AG10803 (cell line): ENCODE results near the genes FAHD2B, ANKRD36 and ACTR1B.

DNA sequence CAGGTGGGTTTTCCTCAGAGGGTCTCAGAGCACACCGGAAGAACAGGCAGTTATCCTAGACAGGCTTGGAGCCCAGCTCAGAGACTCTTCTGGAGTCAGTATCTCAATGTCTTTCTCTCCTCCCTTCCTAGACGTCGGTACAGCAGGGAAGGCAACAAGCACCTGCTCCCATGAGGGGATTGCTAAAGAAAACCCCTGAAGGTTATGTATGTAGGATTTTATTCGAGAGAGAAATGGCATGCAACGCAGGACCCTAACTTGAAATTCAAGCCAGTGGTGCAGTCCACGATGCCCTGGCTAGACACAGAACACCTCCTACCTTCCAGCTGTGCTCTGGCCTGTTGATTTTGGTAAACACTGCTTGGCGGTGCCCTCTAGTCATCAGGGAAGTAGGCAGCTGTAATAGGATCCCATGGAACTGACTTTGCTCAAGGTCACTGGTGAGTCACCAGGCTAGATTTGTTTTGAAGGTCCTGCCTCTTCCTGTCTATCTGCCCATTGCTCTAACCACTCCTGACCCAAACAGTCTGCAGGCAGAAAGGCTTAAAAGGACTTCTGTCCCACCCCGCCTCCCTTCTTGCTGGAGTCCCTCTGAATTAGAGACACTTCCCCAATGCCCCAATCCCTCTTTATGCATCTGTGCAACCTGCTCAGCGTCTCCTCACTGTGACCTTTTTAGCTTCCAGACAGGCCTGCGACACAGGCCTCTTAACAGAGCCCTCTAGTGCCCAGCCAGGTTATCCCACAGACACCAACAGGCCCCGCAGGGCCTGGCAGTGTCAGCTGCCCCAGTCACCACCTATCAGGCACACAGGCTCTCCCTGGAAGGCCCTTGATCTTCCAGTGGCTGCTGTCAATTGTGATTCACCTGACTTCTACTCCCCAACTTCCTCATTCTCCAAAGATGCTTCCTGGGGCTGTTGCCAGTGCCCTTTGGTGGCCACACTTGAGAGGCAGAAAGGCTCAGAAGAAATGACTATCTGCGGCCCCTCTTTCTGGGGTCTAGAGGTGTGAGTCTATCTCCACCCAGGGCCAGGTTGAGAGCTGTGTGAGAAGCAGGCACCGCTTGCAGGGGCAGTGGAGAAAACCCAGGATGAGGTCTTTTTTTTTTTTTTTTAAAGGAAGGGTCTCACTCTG, 5.3 kb downstream of the TMEM127 start:
- RRBS: no CpG with 5 or more reads among the region's 13 CpGs

DNA sequence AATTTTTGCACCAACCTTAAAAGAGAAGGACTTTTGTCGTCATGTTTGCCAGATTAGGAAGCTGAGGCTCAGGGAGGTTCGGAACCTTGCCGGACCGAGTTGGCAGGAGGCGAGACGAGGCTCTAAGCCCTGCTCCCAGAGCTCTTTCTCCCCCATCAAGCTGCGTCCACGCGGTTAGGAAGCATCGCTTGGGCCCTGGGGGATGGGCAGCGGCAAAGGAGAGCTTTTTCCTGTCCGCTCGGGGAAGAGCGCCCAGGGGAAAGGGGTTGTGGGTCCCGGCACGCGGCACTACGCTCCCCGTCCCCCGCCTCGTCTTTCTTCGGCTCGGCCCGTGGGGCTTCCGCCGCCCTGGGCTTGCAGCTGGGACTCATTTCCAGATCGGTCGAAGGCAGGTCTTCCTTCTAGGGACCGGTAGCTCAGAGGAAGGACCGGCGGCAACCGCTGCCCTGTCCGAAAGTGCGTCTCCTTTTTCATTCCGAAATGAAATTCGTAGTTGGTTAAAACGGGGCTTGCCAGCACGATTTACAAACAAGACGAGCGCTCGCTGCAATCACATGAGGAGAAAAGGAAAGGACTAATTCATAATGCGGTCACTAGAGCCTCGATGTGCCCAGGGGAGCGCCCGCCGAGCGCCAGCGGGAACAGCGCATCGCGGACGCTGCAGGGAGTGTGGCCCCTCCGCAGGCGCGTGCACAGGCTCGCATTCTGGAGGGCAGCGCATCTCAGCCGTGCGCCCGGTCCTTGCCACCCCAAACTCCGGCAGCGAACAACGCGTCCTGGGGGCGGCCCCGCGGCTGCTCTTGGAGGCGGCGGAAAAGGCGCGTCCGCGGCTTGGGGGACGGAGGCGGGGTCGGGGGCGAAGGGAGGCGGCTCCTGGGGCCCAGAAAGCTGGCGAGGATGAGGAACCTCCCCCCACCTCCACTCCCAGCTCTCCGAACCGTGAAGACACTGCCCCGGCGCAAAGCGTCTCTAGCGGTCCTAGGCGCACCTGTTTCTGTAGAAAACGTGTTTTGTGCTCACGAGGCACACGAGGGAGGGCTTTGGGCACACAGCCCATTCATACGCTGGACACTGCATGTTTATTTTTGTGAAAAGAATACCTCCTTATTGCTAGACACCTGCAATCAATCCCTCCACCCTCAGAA, 3.6 kb upstream of the ITPRIPL1 start:
- RRBS: no CpG with 5 or more reads among the region's 90 CpGs

DNA sequence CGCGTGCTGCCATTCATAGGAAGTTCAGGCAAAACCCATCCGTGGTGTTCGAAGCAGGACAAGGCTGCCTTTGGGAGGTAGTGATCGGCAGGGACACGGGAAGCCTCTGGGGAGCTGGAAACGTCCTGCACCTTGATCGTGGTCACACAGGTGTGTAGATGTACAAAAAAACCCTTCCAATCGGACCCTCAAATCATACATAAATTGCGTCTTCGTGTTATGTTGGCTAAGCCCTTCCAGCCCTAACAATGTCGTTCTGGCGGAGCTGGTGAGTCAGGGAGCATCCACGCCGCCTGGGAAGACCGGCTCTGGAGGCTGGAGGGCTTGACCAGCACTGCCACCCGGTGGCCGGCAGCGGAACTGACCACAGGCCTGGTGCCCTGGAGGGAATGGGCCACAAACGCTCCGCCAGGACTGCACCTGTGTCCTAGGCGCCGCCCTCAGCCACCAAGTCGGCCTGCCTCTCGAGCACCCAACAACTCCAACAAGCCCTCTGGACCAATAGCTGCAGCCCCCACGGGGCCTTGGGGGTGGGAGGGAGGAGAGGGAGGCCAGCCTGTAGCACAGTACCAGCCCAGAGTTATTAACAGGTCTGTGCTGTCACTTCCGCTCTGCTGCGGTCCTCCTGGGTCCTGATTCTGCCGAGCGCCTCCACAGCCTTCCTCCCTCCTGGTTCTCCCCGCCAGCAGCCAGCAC, 4.2 kb upstream of the NEURL3 start:
- RRBS: no CpG with 5 or more reads among the region's 31 CpGs

DNA sequence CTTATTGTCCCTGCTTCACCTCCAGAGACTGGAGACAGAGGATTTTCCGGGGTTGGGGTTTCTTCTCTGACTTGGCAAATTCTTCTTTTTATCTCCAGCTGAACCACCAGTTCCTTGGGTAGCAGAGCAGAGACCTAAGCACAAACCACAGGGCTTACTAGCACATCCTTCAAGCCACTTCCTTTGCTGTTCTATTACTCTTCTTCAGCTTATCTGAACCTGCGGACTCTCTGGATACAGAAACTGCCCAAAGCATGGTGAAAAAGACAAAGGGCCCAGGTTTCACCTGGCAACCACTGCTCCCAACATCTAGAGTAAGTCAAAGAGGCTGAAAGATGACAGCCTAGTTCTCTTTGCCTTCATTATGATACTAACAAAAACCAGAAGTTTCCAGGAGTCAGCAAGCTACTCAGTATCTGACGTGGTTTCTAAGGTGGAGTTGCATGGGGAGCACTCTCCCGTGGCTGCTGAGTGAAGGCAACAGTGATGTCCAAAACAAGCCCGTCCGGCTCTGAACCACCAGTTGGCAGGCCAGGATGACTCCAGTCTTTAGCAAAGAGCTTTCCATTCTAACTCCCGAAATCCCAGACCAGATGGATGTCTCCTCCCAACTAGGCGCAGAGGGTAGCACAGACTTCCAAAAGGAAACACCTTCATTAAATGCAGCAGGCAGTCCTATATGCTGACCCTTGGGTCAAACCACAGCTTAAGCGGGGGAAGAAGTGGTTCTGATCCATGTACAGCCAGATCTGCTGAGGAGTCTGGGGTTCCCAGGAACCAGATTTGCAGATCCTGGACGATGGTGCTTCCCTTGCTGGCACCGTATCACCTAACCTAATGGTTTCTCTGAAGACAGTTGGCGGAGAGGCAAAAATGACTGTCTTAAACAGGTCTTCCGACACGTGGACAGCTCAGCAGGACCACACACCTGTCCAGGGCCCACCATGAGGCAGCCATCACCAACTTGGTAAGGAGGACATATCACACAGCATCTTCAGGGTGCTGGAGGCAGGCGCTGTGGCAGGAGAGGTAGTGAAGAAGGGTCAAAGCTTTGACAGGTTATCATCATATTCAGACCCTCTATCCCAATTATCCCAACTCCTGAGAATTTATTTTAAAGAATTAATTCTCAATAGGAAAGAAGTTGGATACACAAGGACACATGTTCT, 43.1 kb downstream of the KANSL3 start:
- RRBS: no CpG with 5 or more reads among the region's 15 CpGs

DNA sequence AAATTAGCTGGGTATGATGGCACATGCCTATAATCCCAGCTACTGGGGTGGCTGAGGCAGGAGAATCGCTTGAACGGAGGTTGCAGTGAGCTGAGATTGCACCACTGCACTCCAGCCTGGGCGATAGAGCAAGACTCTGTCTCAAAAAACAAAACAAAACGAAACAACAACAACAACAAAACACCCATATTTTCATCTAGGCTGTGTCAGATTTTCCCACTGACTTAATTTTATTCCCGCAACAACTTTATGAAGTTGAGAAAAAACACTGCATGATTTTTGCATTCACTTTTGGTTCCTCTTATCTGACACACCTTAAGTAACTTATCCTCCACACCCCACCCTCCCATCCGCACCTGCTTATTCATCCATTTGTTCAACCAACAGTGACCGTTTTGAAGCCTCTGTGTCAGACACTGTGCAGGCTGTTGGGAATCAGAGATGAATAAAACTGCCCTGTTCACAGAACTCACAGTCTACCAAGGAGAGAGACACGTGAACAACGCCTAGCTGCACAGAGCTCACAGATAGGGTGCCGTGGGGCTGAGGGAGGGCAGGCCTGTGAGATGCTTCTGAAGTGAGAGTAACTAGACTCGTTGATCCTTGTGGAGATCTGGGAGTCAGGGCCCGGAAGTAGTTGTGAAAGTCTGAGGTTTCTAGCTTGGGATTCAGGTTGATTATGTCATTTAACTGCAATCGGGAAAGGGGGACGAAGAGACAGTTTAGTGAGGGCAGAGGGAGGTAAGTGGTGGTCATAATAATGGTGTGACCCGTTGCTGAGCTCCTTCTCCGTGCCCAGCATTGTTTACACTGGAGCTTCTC, 7.4 kb downstream of the CNNM4 start:
- RRBS: no CpG with 5 or more reads among the region's 16 CpGs

DNA sequence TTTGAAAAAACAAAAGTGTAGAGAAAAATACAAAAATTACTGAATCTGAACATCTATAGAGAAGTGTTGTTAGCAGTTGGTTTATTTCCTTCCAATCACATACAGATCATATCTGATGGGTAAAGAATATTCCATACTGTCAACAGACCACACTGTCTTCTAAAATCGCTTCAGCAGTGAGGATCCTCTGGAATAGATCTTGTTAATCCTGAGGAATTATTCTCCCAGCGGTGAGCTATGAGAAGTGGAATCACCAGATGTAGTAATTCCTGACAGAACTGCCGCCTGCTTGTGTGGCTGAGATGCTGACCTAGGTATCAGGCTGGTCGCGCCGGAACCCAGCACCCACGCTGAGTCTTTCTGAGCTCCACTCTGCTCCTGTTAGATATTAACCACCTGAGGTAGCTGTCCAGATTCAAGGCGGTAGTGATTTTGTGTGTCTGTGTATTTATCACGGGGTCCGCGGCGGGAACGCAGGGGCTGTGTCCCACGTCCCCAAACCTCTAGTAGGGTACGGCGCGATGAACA, 838 bp upstream of the CNNM3 start:
- RRBS: no CpG with 5 or more reads among the region's 17 CpGs

DNA sequence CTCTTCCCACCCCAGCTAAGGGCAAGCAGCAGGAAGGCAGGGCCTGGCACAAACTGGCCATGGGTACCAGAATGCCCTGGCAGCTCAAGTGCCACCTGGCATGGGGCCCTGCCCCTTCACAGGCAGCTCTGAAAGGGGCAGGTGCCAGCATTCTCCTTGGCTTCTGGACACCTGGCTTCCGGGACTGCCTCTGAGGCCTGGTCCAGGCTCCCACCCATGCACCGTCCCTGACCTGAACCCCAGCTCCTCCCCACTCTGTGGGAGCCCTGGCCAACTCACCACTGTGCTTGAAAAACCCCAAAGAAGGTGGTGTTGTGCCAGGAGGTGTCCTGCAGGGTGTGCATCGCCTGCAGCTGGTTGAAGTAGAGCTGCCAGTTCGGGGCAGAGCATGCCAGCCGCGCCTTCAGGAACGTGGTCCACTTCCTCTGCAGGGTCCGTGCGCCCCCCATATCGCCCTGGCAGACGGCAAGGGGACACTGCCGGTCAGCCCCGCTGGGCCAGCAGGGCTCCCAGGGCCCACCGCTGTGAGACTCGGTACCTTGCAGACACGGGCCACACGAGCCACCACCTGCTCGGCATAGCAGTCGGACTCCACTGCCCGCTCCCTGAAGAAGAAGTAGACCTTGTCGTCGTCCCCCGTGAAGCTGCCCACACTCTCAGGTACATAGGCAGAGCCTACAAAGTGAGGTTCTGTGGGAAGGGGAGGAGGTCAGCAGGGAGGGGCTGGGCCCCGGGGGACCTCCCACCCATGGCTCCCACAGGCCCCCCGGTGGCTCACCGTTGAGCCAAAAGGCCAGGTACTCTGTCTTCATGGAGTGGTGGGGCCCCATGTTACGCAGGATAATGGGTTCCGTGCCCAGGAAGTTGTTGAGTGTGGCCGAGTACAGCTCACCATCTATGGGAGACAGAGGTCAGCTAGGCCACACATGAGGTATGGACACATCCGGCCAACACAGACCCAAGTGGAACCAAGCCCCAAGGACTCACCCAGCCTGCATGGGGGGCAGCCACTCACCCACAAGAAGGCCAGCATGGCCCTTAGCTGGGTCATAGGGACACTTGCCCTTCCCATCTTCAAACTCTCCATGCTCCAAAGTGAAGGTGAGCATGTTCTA, 5.1 kb downstream of the SEMA4C start:
- RRBS: no CpG with 5 or more reads among the region's 30 CpGs

- RRBS: 51% methylated on average over 4 of the region's 35 CpGs
These were observed 3.2 kb downstream of the SEMA4C start for GRCh38 chr2:96866201-96867459.

DNA sequence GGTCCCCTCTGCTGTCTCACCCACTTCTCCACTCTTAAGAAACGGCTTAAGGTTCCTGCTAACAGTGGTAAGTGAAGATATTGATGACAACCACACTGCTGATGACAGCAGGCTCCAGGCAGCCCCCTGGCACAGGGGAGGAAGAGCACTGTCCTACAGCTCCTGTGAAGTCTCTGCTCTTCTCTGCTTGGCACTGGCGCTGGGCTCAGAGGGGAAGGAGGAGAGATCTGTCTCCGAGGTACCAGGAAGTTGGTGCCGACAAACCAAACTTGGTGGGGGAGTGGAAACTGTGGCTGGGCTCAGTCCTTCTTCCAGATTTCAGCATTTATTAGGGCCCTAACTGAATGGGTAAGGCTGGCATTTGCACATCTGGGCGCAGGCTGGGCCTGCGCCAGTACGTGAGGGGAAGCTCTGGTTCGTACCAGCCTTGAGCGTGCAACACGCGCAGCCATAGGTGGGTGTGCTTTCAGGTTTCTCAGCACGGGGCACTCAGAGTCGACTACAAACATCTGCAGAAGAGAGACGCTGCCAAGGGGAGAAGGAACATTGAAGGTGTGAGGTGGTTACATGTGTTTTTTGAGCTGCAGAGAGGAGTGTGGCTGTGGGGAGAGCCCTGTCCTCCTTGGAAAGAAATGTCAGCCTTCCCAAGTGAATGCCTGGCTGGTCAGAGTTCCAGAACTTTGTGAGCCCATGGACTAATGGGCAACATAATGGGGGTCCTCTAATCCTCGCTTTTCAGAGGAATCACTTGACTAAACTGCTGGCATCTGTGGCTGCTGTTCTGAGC, 55.0 kb upstream of the SEMA4C start:
- RRBS: no CpG with 5 or more reads among the region's 15 CpGs

DNA sequence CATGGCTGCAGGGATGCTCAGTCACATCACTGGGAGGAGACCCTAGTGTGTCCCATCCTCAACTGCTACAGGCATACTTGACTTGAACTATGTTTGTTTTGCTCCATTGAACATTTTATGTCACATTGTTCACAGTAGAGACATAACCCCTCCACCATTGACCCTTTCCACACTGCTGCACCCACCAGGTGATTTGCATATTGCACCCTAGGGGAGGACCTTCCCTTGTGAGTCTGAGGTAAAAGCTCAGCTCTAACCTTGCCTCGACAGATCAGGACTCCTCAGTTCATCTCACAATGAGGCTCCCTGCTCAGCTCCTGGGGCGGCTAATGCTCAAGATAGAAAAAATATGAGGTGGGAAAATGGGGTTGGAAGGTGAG, 44.7 kb downstream of the FAHD2B start:
- RRBS: no CpG with 5 or more reads among the region's 2 CpGs

GRCh38 chr2:97094607-97095149, at the start of gene FAHD2B:
Gene FAHD2B (minus strand): TSS chr2:97094882.
- RRBS: no CpG with 5 or more reads among the region's 51 CpGs

- RRBS: no CpG with 5 or more reads among the region's 97 CpGs
These were observed at the start of gene ANKRD36 for GRCh38 chr2:97112962-97114093. Gene ANKRD36 (plus strand): TSS chr2:97113153.

DNA sequence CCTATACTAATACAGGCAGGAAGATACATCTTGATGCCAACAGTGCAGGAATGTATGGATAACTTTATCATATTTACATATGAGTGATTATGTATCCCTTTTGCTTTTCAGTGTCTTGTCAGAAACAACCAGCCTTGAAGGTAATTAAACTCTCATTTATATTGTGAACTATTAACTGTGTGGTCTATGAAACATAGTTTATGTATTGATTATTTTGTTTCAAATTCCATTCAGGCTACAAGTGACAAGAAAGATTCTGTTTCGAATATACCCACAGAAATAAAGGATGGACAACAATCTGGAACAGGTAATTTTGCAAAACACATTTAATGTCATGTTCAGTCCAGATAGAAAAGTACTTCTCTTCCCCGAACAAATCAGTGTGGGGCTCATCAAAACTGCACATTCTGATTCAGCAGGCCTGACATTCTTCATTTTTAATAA, 100.4 kb downstream of the ANKRD36 start:
- RRBS: no CpG with 5 or more reads among the region's 2 CpGs

DNA sequence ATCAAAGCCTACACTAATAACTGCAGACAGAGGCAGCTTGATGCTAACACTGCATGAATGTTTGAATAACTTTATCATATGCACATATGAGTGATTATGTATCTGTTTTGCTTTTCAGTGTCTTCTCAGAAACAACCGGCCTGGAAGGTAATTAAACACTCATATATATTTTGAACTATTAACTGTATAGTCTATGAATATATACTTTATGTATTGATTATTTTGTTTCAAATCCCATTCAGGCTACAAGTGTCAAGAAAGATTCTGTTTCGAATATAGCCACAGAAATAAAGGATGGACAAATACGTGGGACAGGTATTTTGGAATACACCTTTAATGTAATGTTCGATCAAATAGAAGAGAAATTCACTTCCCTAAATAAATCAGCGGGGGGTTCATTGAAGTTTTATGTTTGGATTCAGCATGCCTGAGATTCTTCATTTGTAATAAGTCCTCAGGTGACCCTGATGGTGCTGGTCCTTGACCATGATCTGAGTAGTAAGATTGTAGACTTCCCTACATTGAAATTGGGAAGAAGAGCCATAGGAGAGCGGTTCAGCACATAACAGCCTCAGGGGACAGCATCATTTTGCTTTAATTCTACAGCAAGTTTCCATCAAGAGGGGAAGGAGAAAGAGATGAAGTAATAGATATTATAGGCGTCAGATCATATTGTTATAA, 102.4 kb downstream of the ANKRD36 start:
- RRBS: no CpG with 5 or more reads among the region's 7 CpGs

GRCh38 chr2:97556608-97557358, 32.9 kb downstream of the ANKRD36B start:
- RRBS: no CpG with 5 or more reads among the region's 7 CpGs

- RRBS: no CpG with 5 or more reads among the region's 10 CpGs
These were observed 3.5 kb downstream of the ACTR1B start for GRCh38 chr2:97660414-97660726.

GRCh38 chr2:97663407-97664171, at the start of gene ACTR1B:
Gene ACTR1B (minus strand): TSS chr2:97664044.
- RRBS: under 1% methylated on average over 47 of the region's 88 CpGs

- RRBS: 8% methylated on average over 2 of the region's 15 CpGs
These were observed 4.4 kb downstream of the C2orf92 start for GRCh38 chr2:97673522-97674636.

DNA sequence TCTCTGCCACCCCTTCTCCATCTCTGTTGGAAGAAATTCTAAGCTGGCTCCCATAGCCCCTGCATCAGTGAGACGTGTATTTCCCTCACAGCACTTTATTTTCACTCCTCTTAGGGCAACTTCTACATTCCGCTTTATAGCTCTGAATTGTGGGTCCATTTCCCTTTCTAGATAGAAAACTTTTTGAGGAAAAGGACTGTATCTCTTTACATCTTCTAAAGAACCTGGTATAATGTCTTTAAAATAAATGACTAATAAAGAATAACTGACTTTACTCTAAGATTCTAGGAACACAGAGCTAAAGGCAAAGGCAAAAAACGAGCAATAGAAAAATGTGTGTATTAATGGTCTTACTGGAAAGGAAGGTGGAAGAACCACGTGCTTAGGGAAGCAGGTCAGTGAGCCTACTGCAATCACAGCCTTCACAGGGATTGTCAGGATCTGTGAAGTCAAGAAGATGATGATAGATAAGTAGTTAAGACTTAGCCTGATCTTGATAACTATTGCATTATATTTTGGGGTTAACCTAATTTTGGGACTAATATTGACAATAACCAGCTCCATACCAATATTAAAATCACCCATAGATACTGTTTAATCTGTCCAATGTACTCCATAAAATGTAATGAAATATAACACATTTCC, 96.1 kb downstream of the ZAP70 start:
- RRBS: no CpG with 5 or more reads among the region's 4 CpGs

GRCh38 chr2:97886202-97887093, 109.3 kb downstream of the TMEM131 start:
- RRBS: no CpG with 5 or more reads among the region's 8 CpGs